Liver (tissue), 9 donors: ENCODE data around the genes NAA50, LSAMP and ARHGAP31.

DNA sequence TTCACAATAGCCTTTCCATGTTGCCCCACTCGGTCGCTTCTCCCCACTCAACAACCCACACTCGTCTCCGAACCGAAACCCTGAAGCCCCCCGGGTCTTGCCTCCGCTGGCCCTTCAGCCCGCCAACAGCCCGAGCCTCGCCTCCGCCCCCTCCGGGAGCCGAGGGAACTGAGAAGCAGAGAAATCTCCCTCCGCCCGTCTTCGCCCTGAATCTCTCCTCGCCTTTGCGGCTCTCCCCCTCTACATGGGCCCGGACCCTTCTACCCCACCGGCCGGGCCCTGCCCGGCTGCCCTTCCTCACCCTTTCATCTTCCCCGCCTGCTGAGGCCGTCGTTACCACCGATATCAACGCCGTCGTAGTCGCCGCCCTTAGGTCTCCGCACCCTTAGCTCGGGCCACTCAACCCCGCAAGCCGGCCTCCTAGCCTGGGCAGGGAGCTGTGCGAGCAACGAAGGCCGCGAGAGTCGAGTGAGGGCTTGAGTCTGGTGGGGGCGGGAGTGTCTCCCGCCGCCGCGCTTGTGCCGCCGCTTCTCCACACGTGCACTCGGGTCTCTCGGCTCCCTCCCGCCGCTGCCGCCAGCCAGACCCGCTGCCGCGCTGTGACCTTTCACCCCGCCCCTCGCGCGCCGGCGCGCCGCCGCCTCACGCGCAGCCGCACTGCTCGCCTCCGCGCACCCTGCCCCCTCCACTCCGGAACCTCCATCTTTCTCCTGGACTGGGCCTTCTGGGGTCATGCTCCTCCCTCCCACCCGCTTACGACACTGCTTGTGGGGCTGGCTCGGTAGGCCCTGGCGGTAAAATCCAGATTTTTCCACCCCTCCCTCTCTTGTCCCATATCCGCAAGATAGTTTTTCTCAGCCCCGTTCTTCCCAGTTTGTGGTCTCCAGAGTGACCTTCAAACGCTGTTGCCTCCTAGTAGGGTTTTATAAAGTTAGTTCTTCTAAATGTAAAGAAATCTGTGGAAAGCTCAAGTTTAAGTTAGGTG is at the start of gene NAA50:
TSS of gene NAA50 (minus strand) at position 609 of the 985 bp plus-strand sequence.
- PRO-cap, 5 experiments: peak in 5 of 5 experiments; most common plus-strand start position 702 of the sequence (in 3); most common minus-strand start position 555 of the sequence (in 5)
- RAMPAGE, long total RNA, 2 experiments: start-site peak on the minus strand in 2 of 2 experiments, centred at positions 567 to 569 of the sequence, 1,223 to 1,464 reads per replicate
- RRBS: 1% methylated on average over 26 of the region's 79 CpGs

GRCh38 chr3:113968855-113969398 is 21.1 kb downstream of the ZDHHC23 start:
- PRO-cap, 5 experiments: peak in 3 of 5 experiments; most common plus-strand start chr3:113969221 (in 2)
- RAMPAGE, long total RNA, 2 experiments: no peak in any of the 2 experiments
- RRBS: no CpG with 5 or more reads among the region's 2 CpGs

DNA sequence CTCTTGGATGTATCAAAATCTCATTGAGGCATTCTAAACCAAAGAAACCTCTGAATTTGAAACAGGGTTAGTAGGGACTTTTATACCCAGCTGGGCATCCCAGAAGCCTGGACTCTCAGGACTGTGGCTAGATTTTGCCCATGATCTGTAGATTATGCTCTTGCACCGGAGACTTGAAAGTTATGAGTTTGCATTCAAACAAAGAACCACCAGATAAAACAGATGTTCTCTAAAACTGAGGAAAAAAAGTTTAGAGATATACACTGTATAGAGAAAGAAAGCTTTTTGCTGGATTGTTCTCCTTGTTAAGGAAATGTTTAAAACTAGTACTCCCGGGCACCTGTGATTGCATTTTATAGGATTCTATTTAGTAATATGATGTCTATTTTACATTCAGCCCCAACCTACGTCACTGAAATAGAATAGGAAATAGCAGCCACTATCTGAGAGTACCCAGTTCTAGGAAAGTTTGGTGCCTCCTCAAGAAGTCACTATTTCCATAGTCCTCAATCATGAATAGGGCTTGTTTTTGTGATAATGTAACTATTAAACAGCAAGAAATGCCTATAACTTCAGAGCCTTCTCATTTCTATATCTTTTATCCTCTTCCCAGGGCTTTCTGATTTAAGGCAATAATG is 38.4 kb downstream of the TIGIT start:
- PRO-cap, 5 experiments: peak in 2 of 5 experiments; most common plus-strand start position 456 of the sequence (in 2)
- RAMPAGE, long total RNA, 2 experiments: no peak in any of the 2 experiments
- RRBS: no CpG with 5 or more reads among the region's 3 CpGs

DNA sequence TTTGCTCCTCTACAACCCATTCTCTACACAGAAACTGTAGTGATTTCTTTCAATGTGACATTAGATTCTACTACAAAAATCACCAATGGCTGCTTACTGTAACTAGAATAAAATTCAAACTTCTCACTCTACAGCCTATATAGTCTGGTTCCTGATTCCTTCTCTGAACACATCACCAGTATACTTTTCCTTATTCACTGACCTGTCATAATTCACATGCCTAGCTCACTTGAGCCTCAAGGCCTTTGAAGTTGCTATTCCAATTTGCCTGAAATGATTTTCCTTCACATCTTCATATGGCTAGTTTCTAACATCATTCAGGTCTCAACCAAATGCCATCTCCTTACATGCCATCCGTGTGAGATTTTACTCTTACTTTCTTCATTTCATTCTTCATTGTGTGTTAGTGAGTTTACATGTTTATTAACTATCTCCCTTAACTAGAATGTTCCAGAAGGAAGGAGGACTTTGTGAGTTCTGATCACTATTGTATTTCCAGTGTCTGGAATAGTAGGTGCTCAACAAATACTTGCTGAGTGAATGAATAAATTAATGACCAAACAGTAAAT is 264.9 kb downstream of the TIGIT start:
- PRO-cap, 5 experiments: no peak in any of the 5 experiments
- RAMPAGE, long total RNA, 2 experiments: no peak in any of the 2 experiments
- RRBS: no CpG with 5 or more reads among the region's 1 CpG

DNA sequence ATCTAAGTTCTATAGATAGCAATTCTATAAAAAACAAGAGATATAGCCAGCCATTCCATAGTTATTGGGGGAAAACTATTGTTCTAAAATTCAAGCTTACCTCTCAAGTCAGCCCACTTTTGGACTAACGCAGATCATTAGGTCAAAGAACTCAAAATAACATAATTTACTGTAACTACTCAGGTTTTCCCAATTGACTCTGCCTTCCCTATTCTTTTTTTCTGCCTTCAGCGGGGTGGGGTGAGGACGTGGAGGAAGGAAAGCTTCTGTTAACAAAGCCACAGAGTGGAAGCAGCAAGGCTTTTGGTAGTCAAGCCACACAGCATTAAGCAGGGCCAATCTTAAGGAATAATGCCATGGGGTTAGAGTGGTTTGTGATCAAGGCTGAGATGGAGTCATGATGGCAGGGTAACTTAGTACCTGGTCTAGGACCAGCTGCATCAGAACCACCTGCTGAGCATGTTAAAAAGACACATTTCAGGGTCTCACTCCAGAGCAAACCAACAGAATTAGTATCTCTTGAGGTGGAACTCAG is 277.5 kb downstream of the TIGIT start:
- PRO-cap, 5 experiments: no peak in any of the 5 experiments
- RAMPAGE, long total RNA, 2 experiments: no peak in any of the 2 experiments
- RRBS: no CpG with 5 or more reads among the region's 3 CpGs

DNA sequence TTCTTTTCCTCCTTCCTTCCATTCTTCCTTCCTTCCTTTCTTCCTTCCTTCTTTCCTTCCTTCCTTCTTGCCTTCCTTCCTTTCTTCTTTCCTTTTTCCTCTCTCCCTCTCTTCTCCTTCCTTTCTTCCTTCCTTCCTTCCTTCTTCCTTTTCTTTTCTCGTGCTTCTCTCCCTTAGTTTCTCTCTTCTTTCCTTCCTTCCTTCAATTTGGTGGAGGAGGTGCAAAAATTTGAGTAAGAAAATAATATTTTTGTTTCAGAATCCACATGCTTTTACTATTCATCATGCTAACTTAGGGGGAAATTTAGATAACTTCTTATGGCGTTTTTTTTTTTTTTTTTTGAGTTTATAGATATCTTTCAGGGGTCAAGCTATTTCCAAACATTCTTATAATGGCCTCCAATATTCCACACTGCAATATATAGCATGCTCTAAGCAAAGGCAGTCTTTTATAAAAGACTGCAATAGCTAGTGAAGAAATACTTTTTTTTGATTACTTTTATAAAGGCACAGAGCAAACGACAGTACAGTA is 287.8 kb downstream of the ZBTB20 start:
- PRO-cap, 5 experiments: no peak in any of the 5 experiments
- RAMPAGE, long total RNA, 2 experiments: no peak in any of the 2 experiments
- RRBS: no CpG with 5 or more reads among the region's 3 CpGs

DNA sequence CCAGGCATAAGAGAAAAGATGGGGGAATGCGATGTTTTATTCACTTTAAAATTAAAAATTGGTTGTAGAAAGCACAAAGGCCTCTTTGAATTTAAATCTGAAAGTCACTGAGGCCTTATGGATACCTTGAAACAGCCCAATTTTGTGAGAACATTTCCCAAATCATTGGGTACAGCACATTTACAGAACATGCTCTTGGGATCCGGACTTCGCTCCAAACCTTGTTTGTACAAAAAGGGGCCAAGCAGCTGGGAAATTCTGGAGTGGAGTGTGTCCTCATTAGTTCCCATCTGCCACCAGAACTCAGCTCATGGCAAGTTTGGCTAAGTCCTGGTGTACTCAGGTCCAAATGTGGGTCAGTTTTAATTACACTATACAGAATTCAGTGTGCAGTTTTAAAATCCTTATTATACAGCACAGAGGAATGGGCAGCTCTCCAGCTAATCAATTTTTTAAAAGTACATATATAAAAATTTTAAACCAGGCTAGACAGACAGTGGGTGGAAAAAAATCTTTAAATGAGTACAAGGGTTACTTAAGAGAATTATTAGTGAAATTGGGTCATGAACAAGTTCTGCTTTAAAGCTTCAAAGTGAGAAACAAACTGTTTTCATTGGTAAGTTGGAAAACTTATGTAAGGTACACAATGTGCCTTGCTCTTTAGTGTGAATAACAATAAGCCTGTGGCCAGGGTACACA is 254.1 kb downstream of the ZBTB20 start:
- PRO-cap, 5 experiments: peak in 3 of 5 experiments; most common plus-strand start position 282 of the sequence (in 3); most common minus-strand start position 144 of the sequence (in 1)
- RAMPAGE, long total RNA, 2 experiments: no peak in any of the 2 experiments
- RRBS: no CpG with 5 or more reads among the region's 3 CpGs

DNA sequence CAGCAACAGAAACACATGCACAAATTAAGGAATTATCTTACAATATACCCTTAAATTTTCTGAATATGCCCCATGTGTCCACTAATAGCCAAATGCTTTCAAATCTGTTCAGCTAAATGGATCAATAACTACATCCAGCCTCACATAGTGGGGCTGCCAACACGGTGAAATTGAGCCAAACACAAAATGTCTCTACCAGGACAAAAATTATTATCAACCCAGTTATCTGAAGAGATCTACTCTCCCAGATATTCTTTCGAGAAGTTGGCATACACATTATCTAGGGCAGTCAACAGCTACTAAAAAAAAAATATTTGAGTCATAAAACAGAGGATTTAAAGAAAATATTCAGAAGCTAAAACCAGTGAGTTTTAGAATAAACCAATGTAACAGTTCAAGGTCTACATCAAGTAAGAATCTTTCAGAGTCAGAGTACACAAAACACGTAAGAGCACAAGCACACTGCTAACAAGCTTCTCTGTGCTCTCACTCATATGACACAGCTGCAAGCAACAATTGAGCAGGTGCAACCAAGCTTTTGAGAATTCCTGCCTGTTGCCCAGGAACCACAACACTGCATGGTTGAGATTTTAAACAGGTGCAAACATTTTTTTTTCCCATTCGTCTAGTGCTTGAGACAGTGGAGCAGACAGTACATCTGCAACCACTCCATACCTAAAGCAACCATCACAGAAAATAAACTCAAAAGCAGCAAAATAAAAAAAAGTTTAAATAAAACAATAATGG is 247.7 kb downstream of the ZBTB20 start:
- PRO-cap, 5 experiments: peak in 5 of 5 experiments; most common plus-strand start position 620 of the sequence (in 5); most common minus-strand start position 383 of the sequence (in 2)
- RAMPAGE, long total RNA, 2 experiments: no peak in any of the 2 experiments
- RRBS: no CpG with 5 or more reads among the region's 4 CpGs

- PRO-cap, 5 experiments: no peak in any of the 5 experiments
- RAMPAGE, long total RNA, 2 experiments: no peak in any of the 2 experiments
- RRBS: no CpG with 5 or more reads among the region's 6 CpGs
These were observed 92.5 kb upstream of the ZBTB20 start for GRCh38 chr3:115239549-115240115.

GRCh38 chr3:115998786-115999400 is 375.6 kb downstream of the GAP43 start:
- PRO-cap, 5 experiments: no peak in any of the 5 experiments
- RAMPAGE, long total RNA, 2 experiments: no peak in any of the 2 experiments
- RRBS: no CpG with 5 or more reads among the region's 7 CpGs

DNA sequence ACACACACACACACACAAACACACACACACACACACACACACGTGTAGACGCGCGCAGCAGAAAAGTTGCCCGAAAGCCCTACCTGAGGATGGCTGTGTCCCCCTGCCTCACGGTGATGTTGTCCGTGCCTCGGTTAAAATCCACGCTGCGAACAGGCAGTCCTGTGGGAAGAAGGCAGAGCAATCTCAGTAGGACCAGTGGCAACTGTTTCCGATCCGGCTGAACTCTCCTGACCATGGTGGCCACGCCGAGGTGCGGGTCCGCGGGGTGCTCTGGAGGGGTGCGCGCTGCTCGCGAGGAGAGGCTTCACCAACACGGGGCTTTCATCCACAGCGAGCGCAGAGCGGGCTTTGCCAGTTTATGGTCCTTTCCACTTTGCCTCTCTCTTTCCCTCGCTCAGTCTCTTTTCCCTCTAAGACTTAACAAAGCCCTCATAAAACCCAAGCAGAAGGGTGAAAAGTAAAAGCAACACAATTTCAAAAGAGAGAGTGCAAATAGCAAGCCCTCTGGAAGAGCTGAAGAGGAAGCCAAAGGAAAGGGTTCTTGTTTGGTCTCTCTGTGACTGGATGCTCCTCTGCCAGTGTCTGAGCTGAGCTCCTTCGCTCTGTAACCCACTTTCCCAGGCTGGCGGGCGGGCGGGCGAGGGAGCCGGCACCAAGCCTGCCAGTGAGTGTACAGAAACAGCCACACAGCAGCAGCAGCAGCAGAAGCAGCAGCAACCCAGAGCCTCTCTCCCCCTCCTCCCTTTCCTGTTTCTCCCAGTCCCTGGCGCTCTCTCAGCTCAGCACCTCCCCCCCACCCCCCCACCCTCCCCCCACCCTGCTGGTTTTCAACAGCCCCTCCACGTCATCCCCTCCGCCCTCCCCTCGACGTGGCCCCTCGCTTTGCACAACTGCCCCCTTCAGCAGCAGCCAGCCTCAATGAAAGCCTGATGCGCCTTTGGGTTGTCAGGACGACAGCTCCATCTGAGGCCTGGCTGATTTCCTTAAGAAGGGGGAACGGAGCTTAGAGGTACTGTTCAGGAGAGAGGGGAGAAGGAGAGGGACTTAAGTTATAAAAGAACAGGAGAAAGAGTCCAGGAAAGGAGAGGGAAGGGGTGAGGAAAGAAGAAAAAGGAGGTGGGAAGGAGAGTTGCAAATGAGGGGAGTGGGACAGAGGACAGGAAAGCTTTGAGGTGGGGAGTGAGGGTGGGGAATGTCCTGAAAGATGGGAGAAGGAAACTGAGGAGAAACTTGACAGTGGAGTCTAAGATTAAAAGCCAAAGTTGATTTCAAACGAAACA is at the start of gene LSAMP:
TSS of gene LSAMP (minus strand) at position 694 of the 1,283 bp plus-strand sequence.
- PRO-cap, 5 experiments: no peak in any of the 5 experiments
- RAMPAGE, long total RNA, 2 experiments: no peak in any of the 2 experiments
- RRBS: no CpG with 5 or more reads among the region's 42 CpGs

DNA sequence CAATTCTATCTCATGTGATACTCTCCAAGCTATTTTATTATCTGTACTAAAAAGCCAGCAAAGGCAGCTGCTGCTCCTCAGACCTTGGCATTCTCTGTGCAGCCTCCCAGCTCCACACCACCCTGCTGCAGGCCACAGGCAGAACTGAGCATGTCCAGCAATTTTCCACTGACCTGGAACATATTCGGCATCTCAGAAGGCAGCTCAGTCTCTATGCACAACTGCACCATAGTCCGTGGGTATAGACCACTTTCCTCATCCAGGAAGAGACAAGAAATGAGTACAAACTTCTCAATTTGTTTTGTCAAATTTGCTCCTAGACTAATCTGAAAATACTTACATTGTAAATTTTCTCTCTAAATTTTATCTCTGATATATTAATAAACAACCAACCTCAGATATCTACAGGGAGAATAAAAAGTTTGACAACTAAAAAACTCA is 1161.3 kb downstream of the IGSF11 start:
- PRO-cap, 5 experiments: no peak in any of the 5 experiments
- RAMPAGE, long total RNA, 2 experiments: no peak in any of the 2 experiments
- RRBS: no CpG with 5 or more reads among the region's 2 CpGs

DNA sequence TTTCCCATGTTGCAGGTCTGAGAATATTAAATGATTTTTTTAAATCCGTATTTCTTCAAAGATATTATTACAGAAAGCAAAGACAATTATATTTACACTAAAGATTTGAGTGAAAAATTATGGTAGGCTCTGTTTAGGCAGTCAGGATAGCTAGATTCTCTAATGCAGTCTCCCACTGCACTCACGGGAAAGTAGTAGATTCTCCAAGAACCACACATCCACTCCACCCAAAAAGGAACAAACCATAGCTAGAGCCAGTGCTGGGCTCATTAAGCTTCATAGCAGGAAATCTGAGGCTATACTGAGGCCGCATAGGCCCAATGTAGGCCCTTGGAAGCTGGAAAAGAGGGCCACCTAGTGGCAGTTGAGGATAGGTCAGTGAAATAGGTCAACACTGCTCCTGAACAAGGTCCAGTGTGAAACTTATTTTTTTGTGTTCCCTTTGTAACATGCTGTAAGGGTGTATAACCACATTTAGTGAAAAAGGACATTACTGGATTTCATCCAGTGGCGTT is 688 bp upstream of the B4GALT4 start:
- PRO-cap, 5 experiments: peak in 1 of 5 experiments; most common minus-strand start position 292 of the sequence (in 1)
- RAMPAGE, long total RNA, 2 experiments: no peak in any of the 2 experiments
- RRBS: no CpG with 5 or more reads among the region's 4 CpGs

DNA sequence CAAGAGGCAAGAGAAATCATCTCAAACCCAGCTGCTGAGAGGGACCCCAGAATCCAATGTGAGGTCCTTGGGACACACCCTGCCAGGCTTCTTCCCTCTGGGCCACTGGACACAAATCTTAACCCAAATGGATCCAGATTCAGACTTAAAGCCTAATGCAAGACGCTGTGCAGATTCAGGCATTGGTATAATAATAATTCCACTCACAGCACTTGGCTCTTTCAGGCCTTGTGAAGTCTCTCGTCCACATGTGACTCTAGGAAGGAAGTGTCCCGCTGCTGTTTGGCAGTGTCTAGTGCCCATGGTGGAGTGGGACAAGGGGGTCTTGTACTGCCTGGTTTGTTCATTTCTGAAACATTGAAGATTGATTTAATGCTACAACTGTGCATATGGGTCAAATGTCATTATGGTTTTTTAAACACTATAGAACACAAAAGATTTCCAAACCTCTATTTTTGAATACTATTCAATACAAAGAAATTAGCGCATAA is 14.3 kb upstream of the ARHGAP31 start:
- PRO-cap, 5 experiments: no peak in any of the 5 experiments
- RAMPAGE, long total RNA, 2 experiments: no peak in any of the 2 experiments
- RRBS: no CpG with 5 or more reads among the region's 4 CpGs

DNA sequence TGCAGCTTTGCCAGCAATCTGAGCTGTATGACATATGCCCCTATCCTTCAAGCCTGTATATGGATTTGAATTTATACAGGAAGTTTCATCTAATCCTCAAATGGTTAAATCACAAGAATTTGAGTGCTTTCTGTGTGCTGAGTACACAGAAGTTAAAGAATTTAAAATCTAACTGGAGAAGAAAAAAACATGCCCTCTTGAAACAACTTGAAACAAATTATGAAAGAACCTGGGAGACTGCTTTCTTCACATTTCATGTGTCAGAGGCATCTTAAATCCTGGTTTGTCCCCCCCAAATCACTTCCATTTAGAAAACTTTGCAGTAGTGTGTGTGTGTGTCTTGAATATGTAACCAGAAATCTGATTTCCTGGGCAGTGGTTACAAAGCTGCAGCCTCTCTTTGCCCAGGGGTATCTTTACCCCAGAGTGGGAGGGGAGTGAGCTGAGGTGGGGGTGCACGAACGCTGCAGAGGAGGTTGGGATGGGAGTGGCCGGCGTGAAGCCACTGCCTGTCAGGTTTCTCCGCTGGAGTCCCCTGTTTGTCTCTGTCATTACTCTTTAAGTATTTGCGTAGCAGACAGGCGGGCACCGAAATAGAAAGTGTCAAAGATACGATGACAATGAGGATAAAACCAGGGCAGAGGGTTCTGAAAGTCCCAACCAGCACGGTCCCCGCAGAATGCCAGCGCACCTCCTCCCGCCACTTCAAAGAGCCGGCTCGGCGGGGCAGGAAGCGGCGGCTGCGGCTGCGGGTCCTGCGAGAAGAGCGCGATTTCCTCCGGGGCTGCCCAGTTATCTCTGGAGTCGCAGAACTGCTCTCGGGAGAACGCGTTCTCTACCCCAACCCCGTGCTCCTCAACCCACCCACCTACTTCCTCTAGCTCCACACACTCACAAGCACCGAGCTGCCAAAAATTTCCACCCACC is 541 bp upstream of the ARHGAP31 start:
- PRO-cap, 5 experiments: peak in 3 of 5 experiments; most common minus-strand start position 768 of the sequence (in 1)
- RAMPAGE, long total RNA, 2 experiments: no peak in any of the 2 experiments
- RRBS: 1% methylated on average over 11 of the region's 30 CpGs

- PRO-cap, 5 experiments: peak in 4 of 5 experiments; most common plus-strand start chr3:119294372 (in 2); most common minus-strand start chr3:119294537 (in 1)
- RAMPAGE, long total RNA, 2 experiments: no peak in any of the 2 experiments
- RRBS: 2% methylated on average over 20 of the region's 45 CpGs
These were observed at the start of gene ARHGAP31 for GRCh38 chr3:119294306-119294911. ARHGAP31 (plus strand) TSS chr3:119294383.

- PRO-cap, 5 experiments: no peak in any of the 5 experiments
- RAMPAGE, long total RNA, 2 experiments: no peak in any of the 2 experiments
- RRBS: no CpG with 5 or more reads among the region's 13 CpGs
These were observed 43.1 kb downstream of the ARHGAP31 start for GRCh38 chr3:119337197-119337809.

- PRO-cap, 5 experiments: no peak in any of the 5 experiments
- RAMPAGE, long total RNA, 2 experiments: no peak in any of the 2 experiments
- RRBS: no CpG with 5 or more reads among the region's 4 CpGs
These were observed 55.2 kb downstream of the ARHGAP31 start for GRCh38 chr3:119349175-119350058.

DNA sequence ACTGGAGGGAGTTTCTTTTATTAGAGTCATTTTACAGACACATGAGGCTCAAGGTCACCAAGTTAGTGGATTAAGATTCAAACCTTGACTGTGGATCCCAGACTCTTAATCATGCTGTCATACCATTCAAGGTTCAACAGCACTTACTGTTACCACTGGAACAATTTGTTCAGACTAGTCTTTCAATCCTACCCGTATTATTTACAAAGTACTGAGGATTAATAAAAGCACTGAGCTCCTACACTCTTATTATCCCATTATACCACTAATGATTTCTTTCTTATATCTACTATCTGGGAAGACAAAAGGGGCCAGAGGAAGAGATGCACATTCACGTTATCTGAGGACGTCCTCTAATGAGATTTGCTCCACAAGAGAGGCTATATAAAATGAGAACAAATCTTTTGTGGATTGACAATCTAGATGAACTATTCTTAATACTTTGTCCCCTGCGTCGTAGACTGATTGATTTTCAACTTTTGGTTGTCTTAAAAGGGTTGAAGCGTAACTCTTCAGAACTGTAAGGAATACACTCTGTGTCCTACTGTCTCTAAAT is 1.0 kb downstream of the COX17 start:
- PRO-cap, 5 experiments: no peak in any of the 5 experiments
- RAMPAGE, long total RNA, 2 experiments: no peak in any of the 2 experiments
- RRBS: no CpG with 5 or more reads among the region's 6 CpGs

- PRO-cap, 5 experiments: no peak in any of the 5 experiments
- RAMPAGE, long total RNA, 2 experiments: no peak in any of the 2 experiments
- RRBS: 90% methylated on average over 4 of the region's 14 CpGs
These were observed 115.6 kb downstream of the GSK3B start for GRCh38 chr3:119978444-119979193.